B cell (primary cell): ENCODE data around the gene SENP7.

GRCh38 chr3:100024217-100025489 is 89.6 kb downstream of the FILIP1L start:
- PRO-cap, result no peak
- CAGE, long polyA plus RNA, result no peak

- PRO-cap, result no peak
- CAGE, long polyA plus RNA, result no peak
Observed at GRCh38 chr3:100041832-100043002, 72.1 kb downstream of the FILIP1L start.

- PRO-cap, result no peak
- CAGE, long polyA plus RNA, result no peak
Observed at GRCh38 chr3:100125344-100125852, 11.1 kb upstream of the FILIP1L start.

DNA sequence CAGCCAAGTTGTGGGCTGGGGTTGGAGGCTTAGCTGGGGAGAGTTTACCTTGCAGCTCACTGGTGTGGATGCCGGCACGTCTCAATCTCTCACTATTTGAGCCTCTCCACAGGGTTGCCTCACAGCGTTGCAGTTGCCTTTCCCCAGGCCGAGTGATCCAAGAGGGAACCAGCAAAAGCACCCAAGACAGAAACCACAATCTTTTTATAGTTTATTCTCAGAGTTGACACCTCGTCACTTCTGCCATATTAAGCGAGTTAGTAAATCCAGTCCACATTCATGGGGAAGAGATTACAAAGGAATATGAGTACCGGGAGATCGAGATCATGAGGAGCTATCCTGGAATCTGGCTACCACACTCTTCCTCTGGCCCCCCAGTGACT is 37.1 kb upstream of the FILIP1L start:
- PRO-cap, result no peak
- CAGE, long polyA plus RNA, result no peak

GRCh38 chr3:100330085-100330586 is 4.4 kb upstream of the NIT2 start:
- PRO-cap, result no peak
- CAGE, long polyA plus RNA, result no peak

- PRO-cap, result bidirectional peak, plus-strand start at chr3:100401889, minus-strand start at chr3:100401815
- CAGE, long polyA plus RNA, result no peak
Observed at GRCh38 chr3:100401662-100402300, 442 bp downstream of the LNP1 start.

GRCh38 chr3:100491774-100492352 is 556 bp upstream of the TMEM45A start:
- PRO-cap, result no peak
- CAGE, long polyA plus RNA, result no peak

GRCh38 chr3:100519394-100519746 is 27.0 kb downstream of the TMEM45A start:
- PRO-cap, result no peak
- CAGE, long polyA plus RNA, result no peak

DNA sequence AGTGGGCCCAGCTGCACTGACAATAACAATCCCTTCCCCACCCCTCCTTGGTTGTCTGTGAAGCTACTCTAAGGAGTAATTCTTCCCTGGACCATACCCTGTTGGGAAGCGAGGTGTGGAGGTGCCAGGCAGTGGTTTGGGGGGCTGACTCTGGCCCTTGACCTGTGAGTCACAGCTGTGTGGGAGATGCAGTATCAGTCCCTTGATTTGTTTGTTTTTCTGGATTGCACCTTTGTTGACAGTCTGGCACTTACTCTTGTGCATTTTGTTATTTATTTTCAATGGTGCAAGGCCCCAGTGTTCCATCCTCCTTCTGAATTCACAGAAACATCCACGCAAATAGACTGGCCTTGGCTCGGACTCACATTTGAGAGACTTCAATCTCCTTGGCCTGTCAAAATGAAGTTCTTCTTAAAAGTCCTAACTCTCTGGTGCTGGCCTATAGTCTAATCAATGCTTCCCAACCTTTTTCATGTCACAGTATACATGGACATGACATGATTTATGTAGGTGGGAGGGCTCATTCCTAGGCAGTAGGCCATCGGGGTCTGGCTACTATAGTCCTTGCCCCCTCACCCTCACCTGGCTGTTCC is 29.8 kb downstream of the TMEM45A start:
- PRO-cap, result no peak
- CAGE, long polyA plus RNA, result no peak

DNA sequence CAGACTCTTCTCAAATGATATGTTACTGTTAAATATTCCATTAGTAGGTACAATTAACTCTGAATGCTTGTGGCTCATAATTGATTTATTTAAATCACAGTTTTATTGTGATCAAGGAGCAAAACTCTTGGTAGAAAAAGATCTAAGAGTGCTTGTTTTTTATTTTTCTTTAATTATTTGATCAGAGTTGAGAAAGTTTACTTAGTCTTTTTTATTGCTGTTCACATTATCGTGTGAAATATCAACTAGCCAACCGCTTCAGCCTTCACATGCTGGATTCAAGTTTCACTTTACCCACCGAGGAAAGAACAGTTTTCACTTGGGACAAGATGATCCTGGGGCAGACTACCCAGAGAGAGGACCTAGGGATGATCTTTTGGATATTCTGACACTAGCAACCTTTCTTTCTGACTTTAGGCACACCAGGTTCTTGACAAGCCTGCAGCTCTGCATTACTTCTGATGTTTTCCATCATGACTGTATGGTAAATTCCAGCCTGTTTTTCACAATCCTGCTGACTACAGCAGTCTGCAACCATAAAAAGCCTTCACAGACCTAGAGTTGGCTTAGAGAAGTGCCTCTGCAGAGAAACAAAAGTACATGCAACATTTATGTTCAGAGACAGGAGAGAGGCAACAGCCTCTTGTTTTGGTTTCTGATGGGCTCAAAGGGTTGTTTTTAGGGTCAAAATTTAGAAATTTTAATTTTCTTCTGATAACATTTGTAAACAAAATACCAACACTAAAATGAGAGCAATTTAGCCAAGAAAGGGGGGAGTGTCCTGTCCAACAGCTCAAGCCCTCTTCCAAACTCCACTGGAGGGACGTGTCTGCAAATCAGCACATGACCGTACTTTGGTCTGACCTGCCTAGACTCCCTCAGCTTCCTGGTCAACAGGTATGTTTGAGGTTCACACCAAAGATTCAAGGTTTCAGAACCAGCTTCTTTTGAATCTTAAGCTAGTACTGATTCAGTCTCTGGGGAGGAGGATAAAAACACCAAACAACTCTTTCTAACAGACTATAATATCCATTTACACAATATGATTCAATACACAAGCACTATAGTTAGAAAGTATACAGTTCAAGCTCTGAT is 904 bp downstream of the ABI3BP start:
- PRO-cap, result no peak
- CAGE, long polyA plus RNA, result no peak

- PRO-cap, result bidirectional peak, plus-strand start at chr3:101513336, minus-strand start at chr3:101513101; bidirectional peak, plus-strand start at chr3:101513570, minus-strand start at chr3:101513543
- CAGE, long polyA plus RNA, result start-site peak on the minus strand at chr3:101513155-101513184, 70 and 119 reads in 2 replicates
Observed at GRCh38 chr3:101512968-101513715, at the start of gene SENP7. SENP7 (minus strand) TSS chr3:101513212.

DNA sequence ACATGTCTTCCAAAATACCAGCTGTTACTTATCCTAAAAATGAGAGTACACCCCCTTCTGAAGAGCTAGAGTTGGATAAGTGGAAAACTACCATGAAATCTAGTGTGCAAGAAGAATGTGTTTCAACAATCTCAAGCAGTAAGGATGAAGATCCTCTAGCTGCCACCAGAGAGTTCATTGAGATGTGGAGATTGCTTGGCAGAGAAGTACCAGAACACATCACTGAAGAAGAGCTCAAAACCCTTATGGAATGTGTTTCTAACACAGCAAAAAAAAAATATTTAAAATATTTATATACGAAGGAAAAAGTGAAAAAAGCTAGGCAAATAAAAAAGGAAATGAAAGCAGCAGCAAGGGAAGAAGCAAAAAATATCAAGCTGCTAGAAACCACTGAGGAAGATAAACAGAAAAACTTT is 3.2 kb downstream of the TRMT10C start:
- PRO-cap, result no peak
- CAGE, long polyA plus RNA, result no peak

DNA sequence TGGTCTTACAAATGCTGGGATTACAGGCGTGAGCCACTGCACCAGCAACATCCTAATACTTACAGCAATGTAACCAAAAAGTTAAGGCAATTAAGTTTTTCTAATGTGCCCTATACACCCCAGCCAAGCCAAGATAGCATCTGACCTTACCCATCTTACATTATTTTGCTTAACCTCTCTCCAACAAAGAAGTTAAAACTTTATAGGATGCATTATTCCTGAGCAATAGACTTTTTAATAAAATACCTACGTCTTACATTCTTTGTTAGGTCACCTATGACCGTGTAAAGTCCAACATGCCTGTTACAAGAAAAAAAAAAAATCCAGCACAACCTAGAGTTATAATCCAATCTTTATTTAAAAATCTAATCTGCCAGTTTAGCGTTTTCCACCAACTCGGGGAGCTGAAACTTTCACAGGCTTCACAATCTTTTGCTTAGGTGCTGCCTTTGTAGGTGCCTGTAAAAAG is 3.9 kb upstream of the ZBTB11 start:
- PRO-cap, result no peak
- CAGE, long polyA plus RNA, result start-site peak on the plus strand centred at position 377 of the sequence, 11 bp wide, 23 and 34 reads in 2 replicates

DNA sequence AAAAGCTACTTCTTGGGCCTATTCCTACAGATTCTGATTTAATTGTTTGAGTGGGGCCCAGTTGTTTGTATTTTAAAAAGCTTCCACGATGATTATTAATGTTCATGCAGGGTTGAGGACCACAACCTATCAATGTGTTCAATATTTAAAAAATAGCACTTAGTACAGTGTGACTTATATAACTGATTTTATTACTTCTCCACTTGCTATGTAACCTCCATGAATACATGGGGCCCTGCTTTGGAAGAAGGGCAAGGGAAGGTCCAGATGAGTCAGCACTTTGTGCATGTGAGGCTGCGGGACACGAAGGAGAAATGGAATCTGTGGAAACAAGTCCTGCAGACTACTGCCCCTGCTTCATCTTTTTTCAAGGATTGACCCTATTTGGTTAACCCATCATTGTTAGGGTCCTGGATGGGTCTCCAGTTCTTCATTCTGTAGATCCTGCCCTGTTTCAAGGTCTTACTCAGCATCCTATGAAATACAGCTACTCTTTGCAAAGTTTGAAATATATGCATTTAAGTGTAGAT is 1.6 kb downstream of the NXPE3 start:
- PRO-cap, result no peak
- CAGE, long polyA plus RNA, result no peak

GRCh38 chr3:101863653-101863900 is 14.3 kb downstream of the NFKBIZ start:
- PRO-cap, result no peak
- CAGE, long polyA plus RNA, result no peak

DNA sequence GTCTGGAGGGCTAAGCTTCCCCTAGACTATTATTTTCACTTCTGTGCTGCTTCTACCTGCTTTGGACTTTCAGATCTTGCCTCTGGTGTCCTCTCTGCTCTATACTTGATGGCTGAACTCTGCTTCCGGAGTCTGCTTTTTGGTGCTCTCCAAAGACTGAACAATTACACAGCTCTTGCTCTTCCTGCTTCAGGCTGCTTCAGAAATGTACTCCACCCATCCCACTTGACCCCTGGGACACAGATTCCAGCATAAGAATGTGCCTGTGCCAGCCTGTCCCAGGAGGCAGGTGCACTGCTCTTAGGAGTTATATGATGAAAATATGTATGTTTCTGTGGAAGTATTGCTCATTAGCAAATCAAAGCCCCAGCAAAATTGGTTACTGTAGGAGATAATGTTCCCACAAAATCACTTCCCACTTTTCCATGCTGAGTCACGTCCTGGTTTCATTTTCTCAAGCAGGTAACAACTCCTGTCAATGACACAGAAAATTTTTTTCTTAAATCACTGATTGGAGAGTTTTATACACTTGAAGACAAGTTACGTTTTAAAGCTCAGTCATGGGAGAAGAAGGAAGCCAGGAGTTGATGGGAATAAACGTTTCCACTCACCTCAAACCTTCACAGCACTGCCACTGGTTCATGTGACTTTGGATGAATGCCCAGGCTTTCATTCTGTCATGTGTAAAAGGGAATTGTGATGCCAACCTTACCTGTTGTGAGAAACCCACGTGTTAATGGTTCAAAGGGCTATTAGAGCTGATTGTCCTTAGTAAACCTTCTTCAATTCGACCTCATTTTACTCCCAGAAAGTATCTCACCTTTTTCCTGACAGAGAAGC is 239.4 kb upstream of the ZPLD1 start:
- PRO-cap, result no peak
- CAGE, long polyA plus RNA, result no peak

DNA sequence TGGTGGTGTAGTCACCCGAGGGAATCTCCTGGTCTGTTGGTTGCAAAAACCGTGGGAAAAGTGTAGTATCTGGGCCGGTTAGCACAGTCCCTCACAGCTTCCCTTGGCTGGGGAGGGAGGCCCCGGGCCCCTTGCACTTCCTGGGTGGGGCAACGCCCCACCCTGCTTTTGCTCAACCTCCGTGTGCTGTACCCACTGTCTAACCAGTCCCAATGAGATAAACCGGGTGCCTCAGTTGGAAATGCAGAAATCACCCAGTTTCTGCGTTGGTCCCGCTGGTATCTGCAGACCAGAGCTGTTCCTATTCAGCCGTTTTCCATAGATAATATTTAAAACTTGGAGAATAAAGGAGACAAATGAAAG is 211.6 kb upstream of the ZPLD1 start:
- PRO-cap, result no peak
- CAGE, long polyA plus RNA, result no peak

GRCh38 chr3:102673675-102674179 is 238.9 kb downstream of the ZPLD1 start:
- PRO-cap, result no peak
- CAGE, long polyA plus RNA, result no peak

DNA sequence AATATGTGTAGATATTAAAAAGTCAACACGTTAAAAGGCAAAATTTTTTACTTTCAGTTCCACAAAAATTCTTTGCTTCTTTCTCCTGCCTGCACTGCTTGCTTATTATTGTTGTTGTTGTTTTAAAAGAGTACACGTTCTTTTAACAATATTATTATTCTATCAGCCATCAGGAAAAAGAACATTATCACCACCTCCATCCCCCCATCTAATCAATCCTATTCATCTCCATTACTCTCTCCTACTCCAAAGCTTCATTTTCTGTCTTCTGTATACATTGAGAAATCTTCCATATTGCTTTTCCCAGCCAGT is 818.8 kb upstream of the ALCAM start:
- PRO-cap, result no peak
- CAGE, long polyA plus RNA, result no peak

GRCh38 chr3:105534259-105534928 is 167.7 kb downstream of the ALCAM start:
- PRO-cap, result no peak
- CAGE, long polyA plus RNA, result no peak